ENCODE measurements around the genes YIPF7 and LRRC66.

GRCh38 chr4:42637790-42638192 lies 19.1 kb downstream of the ATP8A1 start:
- RAMPAGE, long total RNA = no peak

DNA sequence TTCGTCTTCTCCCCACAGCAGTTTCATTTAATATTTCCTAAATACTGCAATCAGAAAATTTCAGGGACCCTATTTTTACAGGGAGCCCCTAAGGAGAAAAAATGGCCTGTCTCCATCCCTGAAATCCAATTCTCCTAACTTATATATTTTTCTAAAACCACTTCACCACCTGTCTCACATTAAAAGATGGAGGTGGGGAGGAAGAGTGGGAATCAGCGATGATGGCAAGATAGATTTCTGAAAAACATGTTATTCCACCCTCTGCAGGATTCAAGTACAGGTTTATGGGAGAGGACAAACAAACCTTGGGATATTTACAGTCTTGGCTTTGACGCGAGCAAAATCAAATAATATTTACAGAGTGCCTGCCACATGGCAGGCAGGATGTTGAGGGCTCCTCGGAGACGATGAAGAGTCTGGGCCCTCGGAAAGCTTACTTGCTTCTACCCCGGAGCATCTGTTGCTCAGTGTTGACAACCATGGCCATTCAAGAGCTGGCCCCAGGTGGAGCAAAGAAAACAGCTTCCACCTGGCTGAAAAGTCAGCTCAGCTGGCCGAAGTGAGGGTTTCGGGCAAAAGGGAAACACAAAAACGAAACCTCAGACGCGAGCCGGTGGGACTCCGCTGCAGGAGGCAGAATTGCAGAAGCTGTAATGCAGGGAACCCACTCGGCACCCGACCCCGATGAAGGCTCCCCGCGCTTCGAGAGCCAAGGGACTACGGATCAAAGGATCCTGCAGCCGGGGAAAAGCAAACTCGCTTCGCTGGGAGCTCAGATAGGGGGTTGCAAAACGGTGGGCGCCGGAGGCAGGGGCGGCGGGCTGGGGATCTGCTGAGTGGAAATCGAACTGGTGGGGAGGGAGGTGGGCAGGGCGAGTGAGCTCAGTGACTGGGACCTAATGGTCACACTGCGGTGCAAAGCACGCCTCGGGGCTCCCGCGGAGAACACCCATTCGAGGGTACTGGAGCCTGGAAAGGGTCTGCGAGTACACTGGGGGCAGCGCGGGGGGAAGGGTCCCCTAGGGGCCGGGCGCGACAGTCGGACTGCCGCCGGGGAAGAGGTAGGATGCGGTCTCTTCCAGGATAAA lies 891 bp downstream of the ATP8A1 start:
- RAMPAGE, long total RNA = no peak
- RRBS = 1% methylated on average over 8 of the region's 48 CpGs

DNA sequence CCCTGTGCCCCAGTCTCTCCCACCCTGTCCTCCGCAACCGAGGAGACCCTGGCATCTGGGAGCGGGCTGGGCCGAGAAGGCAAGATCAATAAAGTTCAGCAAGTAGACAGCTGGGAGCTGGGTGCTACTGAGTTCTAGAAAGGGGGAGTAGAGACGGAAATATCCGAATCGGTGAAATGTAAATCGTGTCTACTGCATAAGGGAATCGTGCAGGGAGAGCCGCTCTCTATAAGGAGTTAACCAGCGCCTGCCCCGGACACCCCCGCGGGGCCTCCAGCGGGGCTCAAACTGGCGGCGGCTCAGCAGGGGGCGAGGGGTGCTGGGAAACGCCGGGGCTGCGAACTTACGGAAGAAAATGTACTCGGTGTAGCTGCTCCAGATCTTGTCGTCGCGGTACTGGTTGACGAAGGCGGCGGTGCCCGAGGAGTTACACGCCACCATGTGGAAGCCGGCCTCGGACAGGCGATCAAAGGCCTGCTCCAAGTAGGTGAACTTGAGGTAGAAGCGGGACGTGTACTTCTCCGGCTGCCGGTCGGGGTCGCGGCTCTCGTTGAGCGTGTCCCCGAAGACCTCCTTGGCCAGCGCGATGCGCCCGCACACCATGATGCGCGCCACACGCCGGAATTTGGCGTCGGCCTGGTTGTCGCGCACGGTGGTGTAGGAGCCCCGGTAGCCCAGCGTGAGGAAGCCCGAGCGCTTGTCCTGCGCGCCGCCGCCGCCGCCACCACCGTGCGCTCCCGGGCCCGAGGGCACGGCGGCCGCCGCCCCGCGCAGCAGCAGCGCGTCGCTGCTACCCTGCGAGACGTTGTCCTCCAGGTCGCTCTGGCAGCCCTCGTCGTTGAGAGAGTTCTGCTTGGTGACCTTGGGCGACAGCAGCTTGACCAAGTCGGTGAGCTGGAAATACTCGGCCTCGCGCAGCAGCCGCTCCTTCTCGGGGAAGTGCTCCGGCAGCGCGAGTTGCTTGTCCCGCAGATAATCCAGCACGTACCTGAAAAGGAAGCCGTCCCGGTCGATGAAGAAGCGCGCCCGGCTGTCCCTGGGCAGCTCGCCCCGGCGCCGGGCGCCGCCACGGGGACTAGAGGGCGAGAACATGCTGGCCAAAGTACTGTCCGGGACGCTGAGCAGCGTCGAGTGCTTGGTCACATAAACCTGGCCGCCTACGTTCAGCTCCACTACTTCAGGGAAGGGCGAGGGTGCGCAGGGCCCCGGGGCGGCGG lies 985 bp downstream of the KCTD8 start:
- RAMPAGE, long total RNA = no peak
- RRBS = 1% methylated on average over 63 of the region's 122 CpGs

GRCh38 chr4:44651457-44651811 lies at the start of gene YIPF7:
YIPF7 (minus strand) TSS chr4:44651625.
- RAMPAGE, long total RNA = no peak
- RRBS = no CpG with 5 or more reads among the region's 1 CpG

- RAMPAGE, long total RNA = no peak
- RRBS = no CpG with 5 or more reads among the region's 6 CpGs
Measured at GRCh38 chr4:47843595-47844277, 5.9 kb upstream of the CORIN start.

GRCh38 chr4:47913374-47914418 lies 687 bp downstream of the NFXL1 start:
- RAMPAGE, long total RNA = start-site peak on the minus strand at chr4:47914110-47914639, 605 and 77 reads in 2 replicates
- RRBS = 2% methylated on average over 18 of the region's 55 CpGs

DNA sequence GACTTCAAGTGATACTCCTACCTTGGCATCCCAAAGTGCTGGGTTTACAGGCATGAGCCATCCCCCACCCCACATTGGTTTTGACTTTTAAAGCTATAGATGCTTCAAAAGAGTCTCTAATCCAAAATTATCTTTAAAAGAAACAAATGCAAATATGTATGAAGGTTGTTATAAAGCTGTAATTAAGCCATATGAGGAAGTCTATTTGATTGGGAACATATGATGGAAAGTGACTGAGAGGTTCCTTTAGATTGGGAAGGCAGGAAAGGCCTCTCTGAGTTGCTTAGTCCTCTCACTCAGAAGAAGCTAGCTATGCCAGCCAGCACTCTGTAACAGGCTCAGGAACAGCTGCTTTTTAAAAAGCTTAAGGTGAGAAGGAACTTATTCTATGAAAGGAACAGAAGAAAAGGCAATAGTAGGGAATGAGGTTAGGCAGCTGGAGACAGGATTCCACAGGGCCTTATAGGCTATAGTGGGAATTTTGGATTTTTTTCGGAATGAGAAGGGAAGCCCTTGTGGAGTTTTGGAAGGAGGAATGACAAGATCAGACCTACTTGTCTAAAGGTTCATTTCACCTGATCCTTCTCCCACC lies 2.8 kb downstream of the NIPAL1 start:
- RAMPAGE, long total RNA = no peak
- RRBS = no CpG with 5 or more reads among the region's 1 CpG

- RAMPAGE, long total RNA = no peak
- RRBS = no CpG with 5 or more reads among the region's 3 CpGs
Measured at GRCh38 chr4:48093805-48094294, 40.2 kb downstream of the TXK start.

DNA sequence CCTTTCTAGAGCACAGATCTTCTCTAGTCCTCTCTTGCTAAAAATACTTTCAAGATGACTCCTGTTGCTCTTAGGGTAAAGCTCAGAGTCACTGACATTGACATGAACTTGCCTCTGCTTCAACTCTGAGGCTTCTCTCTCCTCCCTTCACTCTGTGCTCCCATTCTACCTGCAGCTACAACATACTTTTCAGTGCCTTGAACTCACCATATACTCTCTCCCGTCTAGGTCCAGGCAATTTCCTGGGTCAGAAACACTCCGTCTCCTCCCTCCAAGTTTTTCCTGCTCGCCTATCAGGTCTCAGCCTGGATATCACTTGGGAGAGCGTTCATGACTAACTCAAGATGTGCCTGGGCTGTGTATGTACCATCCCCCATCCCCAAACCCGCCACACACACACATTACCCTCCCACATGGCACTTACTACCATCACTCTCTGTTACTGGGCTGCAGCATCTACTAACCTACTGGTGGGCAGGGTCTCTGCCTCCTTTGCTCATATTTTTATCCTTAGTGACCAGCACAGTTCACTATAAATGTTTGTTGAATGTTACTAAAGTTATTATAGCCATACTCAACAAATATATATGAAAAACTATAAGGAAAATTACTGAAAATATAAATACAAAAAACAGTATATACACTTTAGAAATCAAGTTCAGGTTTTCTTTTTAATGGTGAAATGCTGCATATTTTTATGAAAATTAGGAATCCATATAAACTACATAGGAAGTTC lies 16.2 kb upstream of the TXK start:
- RAMPAGE, long total RNA = no peak
- RRBS = no CpG with 5 or more reads among the region's 5 CpGs

- RAMPAGE, long total RNA = no peak
- RRBS = no CpG with 5 or more reads among the region's 5 CpGs
Measured at GRCh38 chr4:48643437-48643873, 136.6 kb downstream of the FRYL start.

- RAMPAGE, long total RNA = no peak
- RRBS = no CpG with 5 or more reads among the region's 2 CpGs
Measured at GRCh38 chr4:48669136-48669556, 110.9 kb downstream of the FRYL start.

- RAMPAGE, long total RNA = no peak
- RRBS = no CpG with 5 or more reads among the region's 6 CpGs
Measured at GRCh38 chr4:48835605-48836242, 4.8 kb downstream of the OCIAD1 start.

DNA sequence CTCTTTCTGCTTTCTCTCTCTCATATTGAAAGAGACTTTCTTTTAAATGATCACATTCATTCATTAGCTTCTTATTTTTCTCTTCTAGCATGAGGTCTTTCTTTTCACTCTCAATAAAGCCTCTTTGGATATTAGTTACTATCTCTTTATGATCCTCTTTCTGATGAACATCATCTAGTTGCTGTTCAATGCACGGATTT lies 516.0 kb downstream of the CWH43 start:
- RAMPAGE, long total RNA = no peak
- RRBS = no CpG with 5 or more reads among the region's 1 CpG

GRCh38 chr4:51842391-51842958 lies 478 bp upstream of the DCUN1D4 start:
- RAMPAGE, long total RNA = no peak
- RRBS = 2% methylated on average over 2 of the region's 42 CpGs

DNA sequence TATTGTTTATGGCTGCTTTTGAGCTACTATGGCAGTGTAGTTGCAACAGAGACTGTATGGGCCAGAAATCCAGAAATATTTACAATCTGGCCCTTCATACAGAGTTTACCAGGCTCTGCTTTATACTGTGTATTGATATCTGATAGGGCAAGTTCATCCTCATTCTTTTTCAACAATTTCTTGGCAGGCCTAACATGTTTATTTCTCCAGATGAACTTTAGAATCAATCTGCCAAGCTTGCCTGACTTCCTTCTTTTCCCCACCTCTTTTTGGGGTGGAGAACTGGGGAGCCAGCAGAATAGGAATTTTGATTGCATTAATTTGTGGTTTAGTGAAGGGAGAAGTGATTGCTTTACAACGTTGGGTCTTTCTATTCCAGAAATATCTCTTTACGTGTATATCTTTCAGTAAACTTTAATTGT lies 15.9 kb downstream of the DCUN1D4 start:
- RAMPAGE, long total RNA = no peak
- RRBS = no CpG with 5 or more reads among the region's 2 CpGs

- RAMPAGE, long total RNA = no peak
- RRBS = no CpG with 5 or more reads among the region's 5 CpGs
Measured at GRCh38 chr4:52020296-52020705, at the start of gene LRRC66. LRRC66 (minus strand) TSS chr4:52020363.

- RAMPAGE, long total RNA = no peak
- RRBS = no CpG with 5 or more reads among the region's 17 CpGs
Measured at GRCh38 chr4:53496027-53496447, 95.2 kb downstream of the LNX1 start.

GRCh38 chr4:53993948-53994892 lies 70.2 kb downstream of the CHIC2 start:
- RAMPAGE, long total RNA = no peak
- RRBS = no CpG with 5 or more reads among the region's 5 CpGs

GRCh38 chr4:54026732-54027345 lies 37.6 kb downstream of the CHIC2 start:
- RAMPAGE, long total RNA = no peak
- RRBS = no CpG with 5 or more reads among the region's 3 CpGs

GRCh38 chr4:54059294-54059694 lies 5.1 kb downstream of the CHIC2 start:
- RAMPAGE, long total RNA = no peak
- RRBS = no CpG with 5 or more reads among the region's 1 CpG